ENCODE results near the genes TMEM202, PML and ISLR.

GRCh38 chr15:72398098-72398485 lies at the start of gene TMEM202:
TMEM202 (plus strand) TSS chr15:72398305.
- RAMPAGE, long total RNA: no peak
- RRBS: no CpG with 5 or more reads among the region's 3 CpGs

DNA sequence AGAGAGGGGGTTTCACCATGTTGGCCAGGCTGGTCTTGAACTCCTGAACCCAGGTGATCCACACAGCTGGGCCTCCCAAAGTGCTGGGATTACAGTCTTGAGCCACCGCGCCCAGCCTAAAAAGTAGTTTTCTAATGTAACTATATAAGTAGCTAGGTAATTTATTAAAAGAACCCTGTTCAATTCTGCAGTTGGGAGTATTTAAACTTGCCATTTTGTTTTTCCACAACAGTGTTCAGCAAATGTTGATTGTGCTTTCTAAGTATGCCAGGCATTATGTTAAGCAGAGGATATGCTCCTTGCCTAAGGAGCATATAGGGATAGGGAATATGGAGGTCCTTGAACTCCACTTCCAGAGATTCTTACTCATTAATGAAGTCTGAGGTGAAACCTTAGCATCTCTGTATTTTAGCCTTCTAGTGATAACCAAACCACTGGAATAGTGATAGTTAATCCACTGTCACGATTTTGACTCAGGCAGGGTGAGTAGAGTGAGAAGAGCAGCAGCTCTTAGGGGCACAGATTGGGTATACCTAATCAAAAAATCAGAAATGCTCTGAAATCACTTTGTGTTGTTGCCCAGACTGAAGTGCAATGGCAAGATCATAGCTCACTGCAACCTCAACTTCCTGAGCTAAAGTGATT lies 4.3 kb downstream of the ARIH1 start:
- RAMPAGE, long total RNA: no peak
- RRBS: no CpG with 5 or more reads among the region's 3 CpGs

- RAMPAGE, long total RNA: no peak
- RRBS: no CpG with 5 or more reads among the region's 16 CpGs
Observed at GRCh38 chr15:72577125-72577924, 77.2 kb upstream of the GOLGA6B start.

GRCh38 chr15:72670737-72671454 lies 15.1 kb downstream of the HIGD2B start:
- RAMPAGE, long total RNA: no peak
- RRBS: no CpG with 5 or more reads among the region's 11 CpGs

GRCh38 chr15:73366828-73367436 lies 1.8 kb downstream of the HCN4 start:
- RAMPAGE, long total RNA: no peak
- RRBS: 6% methylated on average over 2 of the region's 17 CpGs

- RAMPAGE, long total RNA: no peak
- RRBS: no CpG with 5 or more reads among the region's 3 CpGs
Observed at GRCh38 chr15:73609954-73610461, 23.2 kb downstream of the NPTN start.

DNA sequence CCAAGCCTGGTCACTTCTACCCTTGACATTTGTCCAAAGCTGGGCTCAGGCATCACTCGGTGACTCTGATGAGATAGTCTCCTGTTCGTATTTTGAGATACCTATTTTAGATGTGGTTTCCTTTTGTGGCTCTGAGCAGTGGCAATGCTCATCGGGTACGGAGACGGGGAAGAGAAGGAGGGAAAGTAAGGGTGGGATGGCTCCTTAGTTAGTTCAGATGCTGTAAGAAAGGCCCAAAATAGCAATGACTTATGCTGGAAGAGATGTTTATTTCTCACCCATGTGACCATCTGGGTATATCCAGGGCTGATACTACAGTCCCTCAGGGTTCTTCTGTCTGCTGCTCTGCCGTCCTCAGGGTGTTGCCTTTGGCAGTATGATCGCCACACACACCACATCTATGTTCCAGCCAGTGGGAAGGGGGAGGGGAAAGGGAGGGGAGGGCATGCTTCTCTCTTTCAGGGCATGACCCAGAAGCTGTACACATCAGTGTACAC lies 10.1 kb downstream of the CD276 start:
- RAMPAGE, long total RNA: no peak
- RRBS: no CpG with 5 or more reads among the region's 7 CpGs

DNA sequence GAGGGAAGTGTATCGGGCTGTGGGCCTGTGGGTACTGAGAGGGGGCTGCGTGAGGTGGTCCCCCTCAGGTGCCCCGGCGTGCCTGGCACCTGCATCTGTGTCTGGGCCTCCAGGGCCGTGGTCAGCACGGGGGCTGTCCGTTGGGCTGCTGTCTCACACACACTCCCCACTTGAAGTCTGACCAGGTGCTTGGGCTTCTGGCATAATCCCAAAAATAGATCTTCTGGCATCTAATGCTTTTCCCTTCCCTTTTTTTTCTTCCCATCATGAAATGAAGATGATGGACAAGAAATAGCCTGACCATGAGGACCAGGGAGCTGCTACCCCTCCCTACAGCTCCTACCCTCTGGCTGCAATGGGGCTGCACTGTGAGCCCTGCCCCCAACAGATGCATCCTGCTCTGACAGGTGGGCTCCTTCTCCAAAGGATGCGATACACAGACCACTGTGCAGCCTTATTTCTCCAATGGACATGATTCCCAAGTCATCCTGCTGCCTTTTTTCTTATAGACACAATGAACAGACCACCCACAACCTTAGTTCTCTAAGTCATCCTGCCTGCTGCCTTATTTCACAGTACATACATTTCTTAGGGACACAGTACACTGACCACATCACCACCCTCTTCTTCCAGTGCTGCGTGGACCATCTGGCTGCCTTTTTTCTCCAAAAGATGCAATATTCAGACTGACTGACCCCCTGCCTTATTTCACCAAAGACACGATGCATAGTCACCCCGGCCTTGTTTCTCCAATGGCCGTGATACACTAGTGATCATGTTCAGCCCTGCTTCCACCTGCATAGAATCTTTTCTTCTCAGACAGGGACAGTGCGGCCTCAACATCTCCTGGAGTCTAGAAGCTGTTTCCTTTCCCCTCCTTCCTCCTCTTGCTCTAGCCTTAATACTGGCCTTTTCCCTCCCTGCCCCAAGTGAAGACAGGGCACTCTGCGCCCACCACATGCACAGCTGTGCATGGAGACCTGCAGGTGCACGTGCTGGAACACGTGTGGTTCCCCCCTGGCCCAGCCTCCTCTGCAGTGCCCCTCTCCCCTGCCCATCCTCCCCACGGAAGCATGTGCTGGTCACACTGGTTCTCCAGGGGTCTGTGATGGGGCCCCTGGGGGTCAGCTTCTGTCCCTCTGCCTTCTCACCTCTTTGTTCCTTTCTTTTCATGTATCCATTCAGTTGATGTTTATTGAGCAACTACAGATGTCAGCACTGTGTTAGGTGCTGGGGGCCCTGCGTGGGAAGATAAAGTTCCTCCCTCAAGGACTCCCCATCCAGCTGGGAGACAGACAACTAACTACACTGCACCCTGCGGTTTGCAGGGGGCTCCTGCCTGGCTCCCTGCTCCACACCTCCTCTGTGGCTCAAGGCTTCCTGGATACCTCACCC lies 29.0 kb downstream of the CD276 start:
- RAMPAGE, long total RNA: no peak
- RRBS: no CpG with 5 or more reads among the region's 19 CpGs

DNA sequence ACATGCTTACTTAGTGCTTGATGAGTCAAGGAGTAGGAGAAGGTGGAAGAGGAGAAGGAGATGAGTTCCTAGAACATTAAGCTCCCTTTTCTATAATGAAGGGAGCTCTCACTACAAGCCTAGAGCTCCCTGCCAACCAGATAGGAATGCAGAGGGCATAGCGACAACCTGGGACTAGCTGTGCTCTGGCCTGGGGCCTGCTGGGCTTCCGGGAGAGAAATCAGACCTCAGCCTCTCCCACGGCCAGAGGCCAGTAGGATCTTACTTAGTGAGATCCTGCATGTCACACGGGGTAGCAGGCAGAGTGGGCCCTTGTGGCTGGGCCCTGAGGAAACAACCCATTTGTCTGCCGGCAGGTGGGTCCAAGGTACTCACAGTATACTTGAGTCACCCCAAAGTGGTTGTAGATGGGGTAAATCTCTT lies 25.5 kb downstream of the INSYN1 start:
- RAMPAGE, long total RNA: no peak
- RRBS: no CpG with 5 or more reads among the region's 5 CpGs

- RAMPAGE, long total RNA: no peak
- RRBS: 13% methylated on average over 3 of the region's 12 CpGs
Observed at GRCh38 chr15:73751539-73752002, 1.6 kb downstream of the INSYN1 start.

- RAMPAGE, long total RNA: no peak
- RRBS: no CpG with 5 or more reads among the region's 13 CpGs
Observed at GRCh38 chr15:73800508-73801416, 47.6 kb upstream of the INSYN1 start.

GRCh38 chr15:73983006-73983984 lies 8.8 kb downstream of the STOML1 start:
- RAMPAGE, long total RNA: no peak
- RRBS: 75% methylated on average over 3 of the region's 13 CpGs

- RAMPAGE, long total RNA: start-site peak on the plus strand at chr15:73994694-73994806, 150 and 93 reads in 2 replicates
- RRBS: 0% methylated on average over 5 of the region's 41 CpGs
Observed at GRCh38 chr15:73994208-73995203, at the start of gene PML. PML (plus strand) TSS chr15:73994716.

- RAMPAGE, long total RNA: no peak
- RRBS: no CpG with 5 or more reads among the region's 9 CpGs
Observed at GRCh38 chr15:73995204-73995659, 716 bp downstream of the PML start.

- RAMPAGE, long total RNA: no peak
- RRBS: no CpG with 5 or more reads among the region's 36 CpGs
Observed at GRCh38 chr15:73997739-73998572, 3.4 kb downstream of the PML start.

DNA sequence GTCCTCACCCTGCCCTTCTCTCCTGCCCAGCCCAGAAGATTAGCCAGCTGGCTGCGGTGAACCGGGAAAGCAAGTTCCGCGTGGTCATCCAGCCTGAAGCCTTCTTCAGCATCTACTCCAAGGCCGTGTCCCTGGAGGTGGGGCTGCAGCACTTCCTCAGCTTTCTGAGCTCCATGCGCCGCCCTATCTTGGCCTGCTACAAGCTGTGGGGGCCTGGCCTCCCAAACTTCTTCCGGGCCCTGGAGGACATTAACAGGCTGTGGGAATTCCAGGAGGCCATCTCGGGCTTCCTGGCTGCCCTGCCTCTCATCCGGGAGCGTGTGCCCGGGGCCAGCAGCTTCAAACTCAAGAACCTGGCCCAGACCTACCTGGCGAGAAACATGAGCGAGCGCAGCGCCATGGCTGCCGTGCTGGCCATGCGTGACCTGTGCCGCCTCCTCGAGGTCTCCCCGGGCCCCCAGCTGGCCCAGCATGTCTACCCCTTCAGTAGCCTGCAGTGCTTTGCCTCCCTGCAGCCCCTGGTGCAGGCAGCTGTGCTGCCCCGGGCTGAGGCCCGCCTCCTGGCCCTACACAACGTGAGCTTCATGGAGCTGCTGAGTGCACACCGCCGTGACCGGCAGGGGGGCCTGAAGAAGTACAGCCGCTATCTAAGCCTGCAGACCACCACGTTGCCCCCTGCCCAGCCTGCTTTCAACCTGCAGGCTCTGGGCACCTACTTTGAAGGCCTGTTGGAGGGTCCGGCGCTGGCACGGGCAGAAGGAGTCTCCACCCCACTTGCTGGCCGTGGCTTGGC lies 38.0 kb downstream of the GOLGA6A start:
- RAMPAGE, long total RNA: no peak
- RRBS: 52% methylated on average over 10 of the region's 33 CpGs

DNA sequence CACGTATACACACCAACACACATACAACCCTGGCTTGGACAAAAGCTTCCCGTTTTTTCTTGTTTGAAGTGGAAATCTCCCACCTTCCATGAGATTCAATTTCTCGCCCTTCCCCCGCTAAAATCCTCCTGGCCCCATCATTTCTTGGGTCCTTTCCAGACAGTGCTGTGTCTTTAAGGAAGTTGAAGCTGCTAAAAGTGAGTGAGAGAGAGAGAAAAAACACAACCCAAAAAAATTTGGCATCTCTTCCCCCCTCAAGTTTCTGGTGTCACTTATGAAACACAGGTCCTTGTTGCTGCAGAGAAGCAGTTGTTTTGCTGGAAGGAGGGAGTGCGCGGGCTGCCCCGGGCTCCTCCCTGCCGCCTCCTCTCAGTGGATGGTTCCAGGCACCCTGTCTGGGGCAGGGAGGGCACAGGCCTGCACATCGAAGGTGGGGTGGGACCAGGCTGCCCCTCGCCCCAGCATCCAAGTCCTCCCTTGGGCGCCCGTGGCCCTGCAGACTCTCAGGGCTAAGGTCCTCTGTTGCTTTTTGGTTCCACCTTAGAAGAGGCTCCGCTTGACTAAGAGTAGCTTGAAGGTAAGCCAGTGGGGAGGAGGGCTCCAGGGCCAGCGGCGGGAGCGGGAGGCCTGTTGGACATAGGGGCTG lies at the start of gene ISLR:
ISLR (plus strand) TSS at position 268 of the 646 bp plus-strand sequence.
- RAMPAGE, long total RNA: no peak
- RRBS: no CpG with 5 or more reads among the region's 16 CpGs

- RAMPAGE, long total RNA: no peak
- RRBS: 96% methylated on average over 5 of the region's 32 CpGs
Observed at GRCh38 chr15:74174752-74175401, 1.4 kb downstream of the ISLR start.

DNA sequence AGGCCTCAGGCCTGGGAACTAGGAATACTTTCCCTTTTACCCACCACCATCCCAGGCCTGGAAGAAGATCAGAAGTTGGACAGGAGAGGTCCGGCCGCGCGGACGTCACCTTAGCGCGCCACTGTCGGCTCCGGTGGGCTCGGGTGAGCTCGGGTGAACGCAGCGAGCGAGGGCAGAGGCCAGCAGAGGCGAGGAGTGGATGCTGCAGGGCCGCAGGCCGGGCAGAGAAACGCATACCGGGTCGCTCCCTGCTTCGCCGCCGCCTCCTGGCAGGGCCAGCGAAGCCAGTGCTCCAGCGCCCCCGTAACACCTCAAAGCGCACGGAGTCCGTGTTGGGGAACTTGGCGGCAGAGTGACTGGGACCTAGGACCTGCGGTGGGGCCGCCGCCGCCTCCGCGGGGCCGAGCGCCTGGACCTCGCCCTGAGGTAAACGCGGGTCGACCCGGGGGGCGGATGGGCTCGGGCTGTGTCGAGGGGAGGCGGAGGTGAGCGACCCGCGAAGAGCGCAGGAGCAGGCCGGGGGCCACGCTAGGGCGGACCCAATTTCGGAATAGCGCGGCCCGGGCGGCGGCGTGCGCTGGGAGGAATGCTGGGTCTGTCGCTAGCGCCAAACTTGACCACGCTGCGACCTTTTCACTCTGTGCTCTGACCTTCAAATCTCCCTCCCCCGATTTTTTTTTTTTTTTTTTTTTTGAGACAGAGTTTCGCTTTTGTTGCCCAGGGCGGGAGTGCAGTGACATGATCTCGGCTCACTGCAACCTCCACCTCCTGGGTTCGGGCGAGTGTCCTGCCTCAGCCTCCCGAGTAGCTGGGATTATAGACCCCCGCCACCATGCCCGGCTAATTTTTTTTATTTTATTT lies 1.6 kb downstream of the CYP11A1 start:
- RAMPAGE, long total RNA: no peak
- RRBS: 4% methylated on average over 31 of the region's 75 CpGs

DNA sequence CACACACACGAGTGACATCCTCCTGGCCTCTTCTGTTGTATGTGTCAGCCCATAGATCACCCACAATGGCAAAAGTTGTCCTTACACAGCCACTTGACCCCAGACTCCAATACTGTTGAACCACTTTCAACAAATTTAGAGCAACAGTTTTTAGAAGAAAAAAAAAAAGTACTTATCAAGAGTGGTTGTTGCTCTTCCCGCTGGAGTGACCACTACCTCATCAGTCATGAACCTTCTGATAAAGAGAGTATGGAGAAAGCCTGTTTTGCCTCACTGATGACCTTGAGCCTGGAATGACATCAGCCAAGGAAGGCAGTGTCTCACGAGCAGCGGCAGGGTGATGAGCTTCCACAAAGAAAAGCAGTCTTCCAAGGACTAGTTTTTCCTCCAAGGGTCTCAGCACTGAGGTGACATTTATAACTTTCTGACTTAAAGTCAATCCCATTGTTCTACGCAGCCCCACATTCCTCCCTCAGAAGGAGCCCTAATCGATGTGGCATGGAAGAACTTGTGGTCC lies 1.6 kb upstream of the CYP11A1 start:
- RAMPAGE, long total RNA: no peak
- RRBS: no CpG with 5 or more reads among the region's 6 CpGs

Measured in kidney epithelial cell (primary cell).